ENCODE data around the genes HPCAL4, PPIE and BMP8B.

GRCh38 chr1:39335549-39336680 lies 131.4 kb downstream of the MACF1 start:
- RRBS: no CpG with 5 or more reads among the region's 2 CpGs

- RRBS: no CpG with 5 or more reads among the region's 37 CpGs
These were observed 81.6 kb upstream of the BMP8A start for GRCh38 chr1:39409420-39410557.

GRCh38 chr1:39430435-39431163 lies 60.8 kb upstream of the BMP8A start:
- RRBS: no CpG with 5 or more reads among the region's 3 CpGs

- RRBS: no CpG with 5 or more reads among the region's 3 CpGs
These were observed 50.5 kb upstream of the BMP8A start for GRCh38 chr1:39440780-39441497.

- RRBS: no CpG with 5 or more reads among the region's 1 CpG
These were observed 48.8 kb upstream of the BMP8A start for GRCh38 chr1:39442619-39442954.

DNA sequence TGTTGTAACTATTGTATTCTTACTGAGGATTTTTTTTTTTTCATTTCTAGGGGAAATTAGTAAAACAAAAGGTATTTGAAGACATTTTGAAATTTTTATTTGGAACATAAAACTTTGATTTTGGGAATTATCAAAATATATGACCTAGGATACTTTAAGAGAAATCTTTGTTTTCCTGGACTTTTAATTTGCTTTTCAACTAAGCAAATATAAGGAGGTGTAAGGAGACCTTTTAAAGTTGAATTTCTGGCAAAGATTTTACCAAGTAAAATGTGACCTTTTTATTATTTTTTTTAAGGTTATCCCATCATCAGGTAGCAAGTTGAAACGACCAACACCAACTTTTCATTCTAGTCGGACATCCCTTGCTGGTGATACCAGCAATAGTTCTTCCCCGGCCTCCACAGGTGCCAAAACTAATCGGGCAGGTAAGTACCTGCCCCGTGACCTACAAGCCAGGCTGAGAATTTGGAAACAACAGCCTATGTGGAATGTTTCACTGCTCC lies 7.1 kb upstream of the BMP8A start:
- RRBS: no CpG with 5 or more reads among the region's 5 CpGs

- RRBS: 2% methylated on average over 19 of the region's 66 CpGs
These were observed 1.0 kb downstream of the PABPC4 start for GRCh38 chr1:39575349-39576173.

DNA sequence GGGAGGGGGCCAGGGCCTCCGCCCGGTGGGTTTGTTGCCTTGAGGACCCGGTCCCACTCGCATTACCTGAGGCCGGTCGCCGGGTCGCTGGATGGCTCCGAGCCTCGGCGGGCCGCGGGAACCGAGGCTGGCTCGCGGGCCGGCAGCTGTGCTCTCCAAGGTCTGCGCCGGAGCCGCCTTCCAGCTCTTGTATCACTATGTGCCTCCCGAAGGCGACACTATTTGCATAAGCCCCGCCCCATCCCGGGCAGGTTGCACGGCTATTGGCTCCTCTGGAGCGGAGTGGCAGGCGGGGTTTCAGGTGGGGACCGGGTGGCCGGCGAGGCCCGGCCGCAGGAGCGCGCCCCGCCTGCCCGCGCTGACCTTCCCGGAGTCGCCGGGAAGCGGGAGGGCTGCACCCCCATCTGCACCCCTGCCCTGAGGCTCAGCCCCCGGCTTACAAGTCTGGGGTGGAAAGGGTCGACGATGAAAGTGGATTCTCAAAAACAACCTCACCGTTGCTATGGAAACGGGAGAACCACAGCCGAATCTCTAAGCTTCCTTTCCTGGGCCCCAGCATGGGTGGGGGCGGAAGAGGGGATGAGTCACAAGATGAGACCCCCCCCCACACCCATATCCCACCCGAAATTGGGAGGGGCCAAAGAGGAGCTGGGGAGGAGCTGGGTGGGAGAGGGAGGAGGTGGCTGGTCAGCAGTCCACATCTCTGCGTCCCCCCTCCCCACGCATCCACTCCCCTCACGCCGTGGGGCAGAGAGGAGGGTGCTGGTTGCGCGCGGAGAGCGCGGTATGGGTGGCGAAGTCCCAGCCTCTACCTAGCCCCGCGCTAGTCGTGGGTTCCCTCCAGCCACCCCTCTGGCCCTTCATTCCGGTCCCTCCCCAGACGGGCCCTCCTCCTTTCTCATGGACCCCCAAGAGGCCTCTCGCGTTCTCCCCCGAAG lies at the start of gene HPCAL4:
TSS of gene HPCAL4 (minus strand) at position 194 of the 938 bp plus-strand sequence.
- RRBS: 1% methylated on average over 31 of the region's 67 CpGs

- RRBS: 4% methylated on average over 7 of the region's 67 CpGs
These were observed at the start of gene PPIE for GRCh38 chr1:39738455-39739646. TSS of gene PPIE (plus strand) at chr1:39738882.

- RRBS: 5% methylated on average over 30 of the region's 148 CpGs
These were observed at the start of gene BMP8B for GRCh38 chr1:39788436-39789803. TSS of gene BMP8B (minus strand) at chr1:39788865.

- RRBS: 71% methylated on average over 5 of the region's 17 CpGs
These were observed 30.9 kb upstream of the BMP8B start for GRCh38 chr1:39819419-39820012.

DNA sequence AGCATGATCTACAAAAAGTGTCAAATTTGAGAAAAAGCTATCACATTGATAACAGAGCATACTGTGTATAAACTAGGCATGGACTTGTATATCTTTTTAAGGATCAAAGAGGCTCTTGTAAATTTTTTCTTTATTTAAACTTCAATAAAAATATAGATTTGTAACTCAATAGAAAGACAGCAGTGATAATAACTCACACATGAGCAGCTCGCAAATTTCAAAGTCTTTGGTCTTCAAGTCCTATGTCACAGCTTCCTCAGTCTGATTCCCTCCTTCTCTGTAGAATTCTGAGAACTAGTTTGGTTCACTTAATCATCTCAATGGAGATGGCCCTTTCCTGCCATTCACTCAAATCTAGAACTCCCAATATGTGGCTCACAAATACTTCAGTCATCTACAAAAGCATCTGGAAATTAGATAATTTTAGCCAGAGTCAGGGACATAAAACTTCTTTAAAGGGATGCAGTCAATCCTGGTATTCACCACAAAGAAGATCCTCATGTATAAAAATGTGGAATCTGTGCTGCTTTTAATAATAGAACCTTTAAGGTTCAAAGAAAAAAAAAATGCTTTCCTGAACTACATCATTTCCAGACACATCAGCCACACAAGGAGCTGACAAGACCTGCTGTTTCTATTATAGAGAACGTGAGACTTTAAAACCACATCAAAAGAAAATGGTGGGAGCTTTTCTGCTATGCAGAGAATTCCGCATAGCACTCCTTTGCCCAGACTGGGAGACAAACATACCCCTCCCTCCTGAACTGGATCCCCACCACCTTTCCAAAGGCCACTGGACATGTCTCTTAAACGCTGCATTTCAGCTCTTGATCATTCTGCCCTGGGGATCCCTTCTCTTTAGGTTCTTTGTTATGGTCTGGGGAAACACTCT lies 42.1 kb downstream of the TRIT1 start:
- RRBS: no CpG with 5 or more reads among the region's 4 CpGs

- RRBS: no CpG with 5 or more reads among the region's 3 CpGs
These were observed 1.2 kb upstream of the CAP1 start for GRCh38 chr1:40039386-40039575.

DNA sequence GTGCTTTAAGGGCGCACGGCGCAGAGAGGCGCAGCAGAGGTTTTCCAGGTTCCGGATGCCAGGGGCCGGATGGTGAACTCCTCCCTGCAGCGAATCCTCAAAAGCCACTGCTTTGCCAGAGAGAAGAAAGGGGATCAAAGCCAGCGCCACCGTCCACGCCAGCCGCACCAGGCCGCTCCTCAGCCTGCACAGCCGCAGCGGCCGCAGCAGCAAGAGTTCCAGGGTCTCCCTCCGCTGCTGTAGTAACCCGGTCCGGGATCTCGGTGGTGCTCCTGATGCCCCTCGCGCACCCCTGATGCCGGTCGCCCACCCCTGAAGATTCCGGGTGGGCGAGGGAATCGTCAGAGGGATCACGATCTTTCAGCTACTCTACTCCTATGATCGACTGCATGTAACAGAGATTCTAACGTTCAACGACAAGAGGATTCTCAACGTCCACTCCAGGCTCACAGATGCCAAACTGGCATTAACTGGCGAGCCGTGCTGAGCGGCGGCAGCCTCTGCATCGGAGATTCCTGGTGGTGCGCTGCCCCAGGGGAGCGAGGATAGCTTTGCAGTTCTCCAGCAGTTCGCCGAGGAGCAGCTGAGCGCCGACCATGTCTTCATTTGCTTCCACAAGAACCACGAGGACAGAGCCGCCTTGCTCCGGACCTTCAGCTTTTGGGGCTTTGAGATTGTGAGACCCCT lies 28.4 kb upstream of the RLF start:
- RRBS: 93% methylated on average over 5 of the region's 45 CpGs

- RRBS: no CpG with 5 or more reads among the region's 5 CpGs
These were observed 38.2 kb downstream of the RLF start for GRCh38 chr1:40199258-40199837.

DNA sequence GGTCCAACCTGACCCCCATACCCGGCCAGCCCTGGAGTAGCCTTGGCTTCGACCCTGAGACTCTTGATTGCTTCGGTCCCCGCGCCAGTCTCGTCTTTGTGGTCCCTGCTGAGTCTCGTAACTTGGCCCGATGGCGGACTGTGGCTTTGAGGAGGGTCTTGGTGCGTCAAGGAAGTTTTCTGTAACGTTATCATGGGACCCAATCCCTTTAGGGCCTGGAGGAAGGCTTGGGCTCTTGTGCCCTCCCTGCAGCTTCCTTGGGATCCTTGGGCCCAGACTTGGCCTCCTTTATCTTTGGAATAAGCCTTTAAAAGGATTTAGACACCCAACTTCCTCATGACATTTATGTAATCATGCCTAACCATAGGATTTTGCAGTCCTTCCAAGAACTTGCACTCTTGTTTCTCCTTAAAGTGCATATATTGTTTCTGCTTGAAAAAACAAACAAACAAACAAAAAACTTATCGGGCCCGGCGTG lies 412 bp downstream of the ZMPSTE24 start:
- RRBS: no CpG with 5 or more reads among the region's 14 CpGs

- RRBS: no CpG with 5 or more reads among the region's 3 CpGs
These were observed 15.5 kb downstream of the ZMPSTE24 start for GRCh38 chr1:40273547-40273948.

DNA sequence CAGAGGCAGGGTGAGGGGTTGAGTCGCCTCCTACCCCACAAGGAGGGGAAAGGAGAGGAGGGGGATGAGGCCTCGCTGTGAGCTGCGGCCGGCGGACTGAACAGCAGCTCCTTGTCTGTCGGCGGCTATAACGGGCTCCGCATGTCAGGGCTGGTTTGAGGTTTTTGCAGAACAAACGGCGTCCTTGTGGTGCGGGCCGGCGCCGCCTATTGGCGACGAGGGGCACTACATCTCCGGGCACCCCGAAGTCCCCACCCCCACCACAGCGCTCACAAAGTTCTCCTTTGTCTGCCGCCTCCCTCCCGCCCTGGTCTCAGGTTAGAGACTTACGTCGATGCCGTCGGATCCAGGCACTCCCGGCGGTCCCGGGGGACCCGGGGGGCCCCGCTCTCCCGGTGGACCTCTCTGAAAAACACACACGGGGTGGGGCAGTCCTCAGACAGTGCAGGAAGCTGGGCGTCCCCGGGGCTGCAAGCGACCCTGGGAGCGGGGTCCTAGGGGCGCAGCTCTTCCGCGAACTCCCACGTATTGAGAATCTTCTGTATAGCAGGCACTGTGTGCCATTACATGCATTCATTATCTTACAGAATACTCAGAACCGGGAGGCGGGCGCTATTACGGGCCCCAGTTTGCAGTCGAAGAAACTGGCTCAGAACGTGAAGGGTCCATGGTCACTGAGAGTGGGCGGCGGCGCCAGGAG lies 1.7 kb downstream of the COL9A2 start:
- RRBS: 12% methylated on average over 17 of the region's 50 CpGs

GRCh38 chr1:40338709-40339092 lies 21.6 kb upstream of the COL9A2 start:
- RRBS: no CpG with 5 or more reads among the region's 11 CpGs

DNA sequence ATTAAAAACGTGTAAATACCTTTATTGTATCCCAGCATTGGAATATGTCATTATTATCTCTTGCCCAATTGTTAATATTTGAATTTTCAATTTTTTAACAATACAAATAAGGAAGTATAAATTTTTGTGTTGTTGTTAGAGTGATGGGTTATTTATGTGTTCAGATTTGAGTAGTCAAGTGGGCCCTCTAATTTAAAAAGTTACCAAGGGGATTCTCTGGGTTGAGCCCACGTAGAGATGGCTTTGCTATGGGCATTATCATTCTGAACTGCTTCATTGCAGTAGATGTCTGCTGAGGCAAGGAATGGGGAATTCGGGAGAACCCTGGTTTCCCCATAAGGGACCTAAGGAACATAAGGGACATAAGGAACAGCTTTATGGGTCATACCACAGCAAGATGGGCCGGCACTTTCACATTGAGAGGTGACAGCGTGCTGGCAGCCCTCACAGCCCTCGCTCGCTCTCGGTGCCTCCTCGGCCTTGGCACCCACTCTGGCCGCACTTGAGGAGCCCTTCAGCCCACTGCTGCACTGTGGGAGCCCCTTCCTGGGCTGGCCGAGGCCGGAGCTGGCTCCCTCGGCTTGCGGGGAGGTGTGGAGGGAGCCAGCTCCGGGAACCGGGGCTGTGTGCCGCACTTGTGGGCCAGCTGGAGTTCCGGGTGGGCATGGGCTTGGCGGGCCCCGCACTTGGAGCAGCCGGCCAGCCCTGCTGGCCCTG lies 13.9 kb downstream of the SMAP2 start:
- RRBS: 92% methylated on average over 3 of the region's 21 CpGs

All from HCT116 (cell line).